ENCODE measurements around the gene ITIH4.

DNA sequence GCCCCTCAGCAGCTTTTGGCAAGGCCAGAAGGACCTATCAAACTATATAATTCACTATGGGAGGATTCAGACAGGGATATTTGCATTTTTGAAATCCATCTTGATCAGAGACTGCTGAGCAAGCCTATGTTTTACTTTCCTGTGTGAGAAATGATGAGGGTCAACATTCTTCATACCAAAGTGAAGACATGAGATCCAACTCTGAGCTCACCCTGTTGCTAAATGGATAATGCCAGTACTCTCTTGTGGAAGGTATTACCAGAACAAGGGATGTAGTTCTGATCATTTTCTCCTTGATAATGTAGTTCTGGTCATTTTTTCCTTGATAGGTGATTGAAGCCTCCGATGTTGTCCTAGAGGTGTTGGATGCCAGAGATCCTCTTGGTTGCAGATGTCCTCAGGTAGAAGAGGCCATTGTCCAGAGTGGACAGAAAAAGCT, 2.9 kb downstream of the GNL3 start:
- PRO-cap, result no peak

GRCh38 chr3:52739294-52739724, 31.4 kb downstream of the NEK4 start:
- PRO-cap, result no peak

DNA sequence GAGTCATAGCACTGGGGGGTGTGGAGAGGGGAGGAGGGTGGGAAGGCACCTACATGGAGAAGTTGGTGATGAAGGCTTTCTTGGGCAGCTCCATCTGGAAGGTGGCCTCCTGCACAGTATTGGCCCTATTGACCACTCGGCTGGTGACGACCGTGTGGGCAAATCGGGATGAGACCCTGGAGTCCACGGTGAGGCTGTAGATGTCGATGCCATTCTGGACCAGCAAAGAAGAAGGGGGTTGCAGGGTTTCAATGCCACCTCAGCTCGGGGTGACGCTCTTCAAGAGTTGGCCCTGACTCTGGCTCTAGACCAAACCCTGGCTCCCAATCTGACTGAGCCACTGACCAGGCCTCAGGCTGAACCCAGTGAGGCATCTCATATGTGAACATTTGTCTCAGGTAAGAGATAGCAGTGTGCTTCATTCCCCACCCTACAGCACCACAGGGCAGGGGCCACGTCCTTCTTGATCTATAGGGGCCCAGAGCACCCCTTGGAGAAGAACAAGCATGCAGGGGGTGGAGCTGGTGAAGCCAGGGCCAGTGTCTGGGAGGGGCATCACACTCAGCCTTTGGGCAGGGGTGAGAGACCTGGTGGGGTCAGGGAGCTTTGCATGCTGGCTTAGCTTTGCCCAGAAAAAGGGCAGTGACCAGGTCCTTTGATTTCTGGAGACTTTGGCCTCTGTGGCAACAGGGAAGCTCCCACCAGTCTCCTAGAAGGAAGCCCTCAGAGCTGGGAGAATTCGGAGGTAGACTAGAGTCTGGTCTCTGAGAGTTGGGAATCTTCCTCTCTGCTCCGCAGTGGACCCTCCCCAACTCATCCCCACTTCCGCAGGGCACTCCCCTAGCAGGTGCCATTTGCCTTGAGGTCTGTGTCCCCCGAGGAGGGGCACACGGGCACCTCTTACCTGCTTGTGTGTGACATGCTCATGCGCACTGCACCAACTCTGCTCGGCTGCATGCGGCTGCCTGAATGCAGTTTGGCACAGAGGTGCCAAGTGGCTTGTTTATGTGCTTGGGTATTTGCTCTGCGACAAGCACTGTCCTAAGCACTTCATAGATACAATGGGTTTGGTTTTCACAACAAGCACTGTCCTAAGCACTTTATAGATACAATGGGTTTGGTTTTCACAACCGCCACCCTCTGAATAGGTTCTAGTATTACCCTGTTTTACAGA, 1.0 kb downstream of the ITIH4 start:
- PRO-cap, result no peak

DNA sequence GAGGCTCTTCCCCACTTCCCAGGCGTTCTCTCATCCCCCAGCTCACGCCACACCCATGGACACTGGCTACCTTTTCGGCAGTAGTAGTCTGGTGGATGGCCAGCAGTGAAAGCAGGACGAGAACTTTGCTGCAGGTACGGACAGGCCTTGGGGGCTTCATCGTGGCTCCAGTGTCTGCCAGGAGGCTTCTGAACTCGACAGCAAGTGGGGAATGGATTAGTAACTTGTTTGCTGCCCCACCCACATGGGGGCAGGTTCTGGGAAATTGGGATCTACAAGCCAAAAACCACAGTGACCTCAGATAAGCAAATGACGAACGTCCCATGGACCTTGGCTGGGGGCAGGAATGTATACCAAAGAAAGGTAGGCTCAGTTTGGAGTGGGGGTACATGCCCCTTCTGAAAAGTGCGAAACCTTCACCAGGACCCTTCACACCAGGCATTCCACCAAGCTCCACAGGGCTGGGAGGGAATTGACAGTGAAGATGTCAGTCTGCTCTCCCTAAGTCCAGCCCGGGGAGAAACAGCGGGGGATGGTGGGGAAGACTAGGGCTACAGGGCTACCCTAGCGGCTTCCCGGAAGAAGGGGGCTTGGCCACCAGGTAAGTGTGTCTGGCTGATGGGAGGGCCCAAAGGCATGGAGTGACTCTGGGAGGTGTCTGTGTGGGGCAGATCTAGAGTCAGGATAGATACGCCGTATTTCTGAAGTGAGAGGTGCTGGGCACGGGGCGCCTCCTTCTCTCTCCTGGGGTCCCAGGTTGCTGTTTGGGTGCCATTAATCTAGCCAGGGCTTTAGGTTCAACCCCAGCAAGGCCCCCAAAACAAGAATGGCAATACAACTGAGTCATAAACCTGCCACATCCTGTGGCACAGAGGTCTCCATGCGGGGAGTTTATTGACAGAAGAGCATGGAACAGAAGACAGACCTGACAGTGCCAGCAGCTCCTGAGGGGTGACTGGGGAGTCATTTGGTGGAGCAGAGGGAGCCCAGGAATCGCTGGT, at the start of gene ITIH4:
ITIH4 (minus strand) TSS at position 190 of the 1,001 bp plus-strand sequence.
- PRO-cap, result no peak

- PRO-cap, result no peak
These were observed 6.8 kb upstream of the MUSTN1 start for GRCh38 chr3:52841510-52842196.

GRCh38 chr3:53083554-53084046, 37.7 kb upstream of the SFMBT1 start:
- PRO-cap, result no peak

GRCh38 chr3:53163142-53164082, 2.4 kb downstream of the PRKCD start:
- PRO-cap, result no peak

DNA sequence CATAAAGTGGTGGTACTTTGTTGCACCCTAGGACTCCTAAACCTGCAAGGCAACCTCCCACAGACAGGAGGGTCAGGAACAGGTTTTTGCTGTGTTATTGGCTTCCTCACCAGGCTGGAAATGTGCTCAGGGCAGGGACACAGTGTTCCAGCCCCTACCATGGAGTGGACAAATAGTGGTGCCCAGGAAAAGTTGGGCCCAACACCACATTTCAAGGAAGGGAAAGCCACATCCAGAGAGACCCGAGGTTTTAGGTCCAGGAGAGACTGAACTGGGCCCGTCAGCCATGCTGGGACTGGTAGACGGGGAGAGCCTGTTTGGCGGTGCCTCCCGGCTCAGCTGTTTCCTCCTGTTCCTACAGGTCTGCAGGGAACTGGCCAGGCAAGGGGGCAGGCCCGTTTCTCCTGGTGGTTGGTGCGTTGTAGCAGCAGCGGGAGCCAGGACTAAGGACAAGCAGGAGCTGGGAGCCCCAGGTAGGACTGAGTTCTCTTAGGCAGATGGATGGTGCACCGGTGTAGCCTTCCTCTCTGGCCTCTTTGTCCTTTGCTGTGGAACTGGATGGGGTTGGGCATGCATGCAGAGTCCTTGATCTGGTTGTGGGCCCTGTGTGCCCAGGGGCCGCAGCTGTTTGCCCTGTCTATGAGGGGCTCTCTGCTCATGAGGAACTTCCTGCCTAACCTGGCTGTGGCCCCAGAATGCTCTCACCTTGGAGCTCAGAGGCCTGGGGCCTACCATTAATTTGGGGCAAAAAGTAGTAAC, 3.9 kb downstream of the PRKCD start:
- PRO-cap, result no peak

DNA sequence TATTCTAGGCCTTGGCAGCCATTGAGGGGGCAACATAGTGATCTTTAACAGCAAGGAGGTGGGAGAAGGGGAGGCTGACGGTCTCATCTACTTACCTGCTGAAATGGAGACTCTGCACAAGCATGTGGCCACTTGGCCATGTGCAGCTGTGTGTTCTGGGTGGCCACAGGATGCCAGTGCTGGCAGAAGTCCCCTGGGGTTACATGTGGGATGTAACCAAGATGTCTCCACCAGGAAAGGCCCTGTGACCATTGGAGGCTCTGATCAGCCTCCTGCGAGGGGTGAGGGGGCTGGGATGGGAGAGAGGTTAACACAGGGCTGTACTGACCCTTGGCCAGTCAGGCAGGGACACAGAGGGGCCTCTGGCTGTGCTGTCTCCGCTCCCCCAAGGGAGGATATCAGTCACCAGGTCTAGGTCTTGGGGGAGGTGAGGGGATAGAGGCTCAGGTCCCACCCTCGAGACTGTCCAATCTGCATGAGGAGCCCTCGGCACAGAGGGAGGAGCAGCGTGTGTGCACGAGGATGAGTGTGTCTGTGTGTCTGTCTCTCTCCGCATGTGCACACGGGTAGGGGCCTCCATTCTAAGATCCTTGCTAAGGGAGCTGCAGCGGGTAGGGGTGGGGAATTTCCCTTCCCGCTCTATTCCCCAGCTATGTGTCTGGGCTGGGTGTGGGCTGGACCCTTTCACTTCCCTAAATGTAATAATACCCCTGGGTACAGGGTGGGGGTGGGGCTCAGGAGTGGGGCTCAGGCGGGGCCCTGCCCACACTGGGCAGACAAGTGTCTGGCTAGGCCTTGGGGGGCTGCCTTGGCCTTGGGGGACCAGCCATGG, 19.5 kb downstream of the PRKCD start:
- PRO-cap, result no peak

- PRO-cap, result no peak
These were observed 24.6 kb downstream of the PRKCD start for GRCh38 chr3:53185538-53186155.

GRCh38 chr3:53230241-53230753, 25.5 kb downstream of the TKT start:
- PRO-cap, result no peak

GRCh38 chr3:53269782-53270788, 14.3 kb upstream of the TKT start:
- PRO-cap, result bidirectional peak, plus-strand start at chr3:53270190, minus-strand start at chr3:53270186

- PRO-cap, result no peak
These were observed 2.6 kb upstream of the ACTR8 start for GRCh38 chr3:53884551-53884907.

- PRO-cap, result bidirectional peak, plus-strand start at chr3:54122229, minus-strand start at chr3:54121987
These were observed 468 bp upstream of the CACNA2D3 start for GRCh38 chr3:54121643-54122524.

GRCh38 chr3:54625941-54626569, 301.8 kb downstream of the LRTM1 start:
- PRO-cap, result no peak

- PRO-cap, result no peak
These were observed 179.9 kb downstream of the LRTM1 start for GRCh38 chr3:54747931-54748430.

DNA sequence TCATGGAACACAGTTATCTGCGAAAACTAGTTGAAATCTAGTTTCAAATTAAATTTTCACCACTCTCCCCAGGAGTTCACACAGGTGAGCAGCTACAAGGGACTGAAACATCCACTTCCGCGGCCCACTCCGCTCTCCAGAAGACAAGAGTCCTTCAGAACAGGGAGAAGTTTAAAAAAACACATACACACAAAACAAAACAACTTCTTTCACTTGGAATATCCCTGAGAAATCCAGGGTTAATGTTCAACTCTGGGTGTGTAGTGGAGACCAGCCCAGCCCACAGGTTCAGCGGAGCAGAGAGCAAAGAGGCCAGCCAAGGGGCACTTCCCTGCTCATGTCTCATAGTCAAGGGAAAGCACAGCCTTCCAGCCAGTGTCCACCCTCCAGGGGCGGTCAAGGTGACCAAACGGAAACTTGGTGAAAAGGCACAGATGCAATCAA, 41.6 kb downstream of the WNT5A start:
- PRO-cap, result no peak

GRCh38 chr3:55597747-55598264, 110.7 kb upstream of the WNT5A start:
- PRO-cap, result no peak

- PRO-cap, result unidirectional peak, minus-strand start at chr3:56557462; unidirectional peak, minus-strand start at chr3:56557638
These were observed 702 bp downstream of the CCDC66 start for GRCh38 chr3:56557334-56558420.

GRCh38 chr3:56623272-56623901, 59.7 kb downstream of the TASOR start:
- PRO-cap, result no peak